Frontal cortex (tissue), 2 donors: Measurements from ENCODE around the genes NFX1, AQP3, UBAP2, FAM219A and PHF24.

DNA sequence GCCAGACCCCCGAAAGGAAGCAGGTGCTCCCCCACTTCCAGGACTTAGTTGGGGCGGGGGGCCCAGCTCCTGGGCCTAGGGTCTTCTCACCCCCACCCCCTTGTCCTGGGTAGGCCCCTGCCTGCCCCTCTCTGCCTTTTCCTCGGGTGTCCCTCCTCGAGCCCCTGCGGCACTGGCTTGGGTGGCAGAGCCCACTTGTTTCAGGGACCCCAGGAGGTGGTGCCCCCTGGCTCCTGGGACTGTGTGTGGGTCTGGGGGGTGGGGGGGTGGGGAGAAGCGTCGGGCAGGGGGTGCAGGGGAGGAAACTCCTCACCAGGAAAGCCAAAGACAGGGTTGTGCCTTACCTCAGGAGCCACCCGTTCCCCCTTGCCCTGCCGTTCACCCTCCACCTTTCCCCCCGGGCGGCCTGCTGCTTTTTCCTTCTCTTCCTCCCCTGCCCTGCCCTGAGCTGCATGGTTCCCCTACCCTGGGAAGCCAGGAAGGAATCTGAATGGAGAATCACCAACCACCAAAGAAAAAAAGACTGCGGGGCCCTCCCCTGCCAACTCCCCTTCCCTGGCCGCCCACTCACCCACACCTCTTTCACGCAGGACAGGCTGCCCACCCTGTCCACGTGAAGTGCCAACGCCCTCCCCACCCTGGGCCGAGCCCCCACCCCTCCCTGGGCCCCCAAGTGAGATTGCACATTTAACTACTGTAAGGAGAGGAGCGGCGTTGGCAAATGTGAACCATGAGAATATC is 915 bp upstream of the NFX1 start:
- RAMPAGE, long total RNA: no peak

DNA sequence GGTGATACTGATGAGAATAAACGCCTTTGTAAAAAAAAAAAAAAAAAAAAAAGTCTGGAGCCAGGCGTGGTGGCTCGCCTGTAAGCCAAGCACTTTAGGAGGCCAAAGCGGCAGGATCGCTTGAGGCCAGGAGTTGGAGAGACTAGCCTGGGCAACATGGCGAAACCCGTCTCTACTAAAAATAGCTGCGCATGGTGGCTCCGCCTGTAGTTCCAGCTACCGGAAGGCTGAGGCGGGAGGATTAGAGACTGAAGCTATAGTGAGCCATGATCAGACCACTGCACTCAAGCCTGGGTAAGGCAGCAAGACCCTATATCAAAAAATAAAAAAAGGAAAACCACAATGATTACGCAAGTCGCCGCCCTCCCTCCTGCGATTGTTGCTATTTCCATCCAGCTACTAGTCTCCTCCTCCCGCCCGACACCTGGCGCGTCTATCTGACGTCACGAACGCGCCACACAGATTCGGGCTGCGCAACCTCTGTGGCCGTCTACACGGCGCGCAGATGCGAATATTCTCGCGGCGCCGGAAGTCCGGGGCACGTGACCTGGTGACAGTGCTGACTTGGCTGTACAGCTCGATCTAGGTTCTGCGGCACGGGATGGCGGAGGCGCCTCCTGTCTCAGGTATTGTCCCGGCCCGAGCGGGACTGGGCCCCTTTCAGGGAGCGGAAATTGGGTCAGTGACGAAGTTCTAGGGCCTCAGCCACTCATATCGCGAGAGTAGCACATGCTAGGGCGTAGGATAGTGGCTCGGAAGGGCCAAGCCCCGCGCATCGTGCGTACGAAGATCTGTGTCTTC is at the start of gene NFX1:
TSS of gene NFX1 (plus strand) at position 545 of the 801 bp plus-strand sequence.
- RAMPAGE, long total RNA: no peak

DNA sequence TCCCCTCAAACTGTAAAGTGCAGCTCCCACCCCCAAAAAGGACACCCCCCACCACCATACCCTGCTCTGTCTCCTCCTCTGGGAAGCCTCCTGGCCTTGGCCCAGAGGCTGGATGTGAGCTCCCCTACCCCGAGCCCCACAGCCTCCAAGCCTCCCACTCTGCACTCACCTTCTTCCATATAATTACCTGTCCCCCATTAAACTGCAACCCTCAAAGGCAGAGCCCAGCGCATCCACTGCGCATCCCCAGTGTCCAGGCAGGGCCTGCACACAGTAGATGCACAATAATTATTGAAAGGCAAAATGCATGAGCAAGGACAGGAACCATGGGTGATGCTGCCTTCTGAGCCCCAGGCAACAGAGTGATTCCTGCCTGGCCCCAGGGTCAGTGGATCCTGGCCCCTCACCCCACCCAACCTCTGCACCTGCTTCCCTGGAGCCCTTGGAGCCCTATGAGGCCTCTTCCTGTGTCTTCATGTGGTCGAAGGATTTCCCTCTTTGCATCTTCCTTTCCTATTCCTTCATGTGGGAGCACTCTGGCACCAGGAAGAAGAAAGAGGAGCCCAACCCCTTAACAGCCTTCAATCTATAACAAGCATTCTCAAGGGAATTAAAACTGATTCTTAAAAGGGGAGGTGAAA is 18.5 kb downstream of the AQP7 start:
- RAMPAGE, long total RNA: no peak

GRCh38 chr9:33401059-33401876 is 1.1 kb downstream of the AQP7 start:
- RAMPAGE, long total RNA: no peak

GRCh38 chr9:33441527-33442566 is 5.5 kb downstream of the AQP3 start:
- RAMPAGE, long total RNA: no peak

DNA sequence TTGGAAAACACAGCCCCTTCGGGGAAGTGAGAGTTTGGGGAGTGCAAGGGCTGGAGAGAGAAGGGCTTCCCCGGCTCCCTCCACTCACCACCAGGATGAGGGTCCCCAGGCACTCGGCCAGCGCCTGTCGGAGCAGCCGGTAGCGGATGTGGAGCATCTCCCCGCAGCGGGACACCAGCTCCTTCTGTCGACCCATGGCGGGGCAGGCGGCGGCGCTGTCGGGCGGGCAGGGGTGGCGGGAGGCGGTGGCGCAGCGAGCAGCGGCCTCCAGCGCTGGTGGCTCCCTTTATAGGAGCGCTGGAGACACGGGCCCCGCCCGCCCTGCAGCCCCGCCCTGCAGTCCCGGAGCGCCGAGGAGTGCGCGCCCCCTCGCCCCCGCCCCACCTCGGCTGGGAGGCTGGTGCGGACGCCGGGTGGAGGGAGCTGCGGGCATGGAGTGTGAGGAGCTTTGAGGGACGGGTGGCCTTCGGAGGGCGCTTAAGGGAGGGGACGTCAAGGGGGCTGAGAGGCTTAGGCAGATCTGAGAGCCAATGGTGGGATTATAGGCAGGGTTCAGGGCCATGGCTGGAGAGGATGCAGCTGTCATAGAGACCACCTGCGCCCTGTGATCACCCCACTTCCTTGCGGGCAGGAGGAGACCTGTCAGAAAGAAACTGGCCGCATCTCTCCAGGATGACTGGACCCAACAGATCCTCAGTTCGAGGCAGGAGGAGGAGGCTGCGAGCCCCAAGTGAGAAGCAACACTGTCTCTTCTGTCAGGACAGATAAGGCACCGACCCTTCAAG is at the start of gene AQP3:
TSS of gene AQP3 (minus strand) at position 259 of the 785 bp plus-strand sequence.
- RAMPAGE, long total RNA: no peak

DNA sequence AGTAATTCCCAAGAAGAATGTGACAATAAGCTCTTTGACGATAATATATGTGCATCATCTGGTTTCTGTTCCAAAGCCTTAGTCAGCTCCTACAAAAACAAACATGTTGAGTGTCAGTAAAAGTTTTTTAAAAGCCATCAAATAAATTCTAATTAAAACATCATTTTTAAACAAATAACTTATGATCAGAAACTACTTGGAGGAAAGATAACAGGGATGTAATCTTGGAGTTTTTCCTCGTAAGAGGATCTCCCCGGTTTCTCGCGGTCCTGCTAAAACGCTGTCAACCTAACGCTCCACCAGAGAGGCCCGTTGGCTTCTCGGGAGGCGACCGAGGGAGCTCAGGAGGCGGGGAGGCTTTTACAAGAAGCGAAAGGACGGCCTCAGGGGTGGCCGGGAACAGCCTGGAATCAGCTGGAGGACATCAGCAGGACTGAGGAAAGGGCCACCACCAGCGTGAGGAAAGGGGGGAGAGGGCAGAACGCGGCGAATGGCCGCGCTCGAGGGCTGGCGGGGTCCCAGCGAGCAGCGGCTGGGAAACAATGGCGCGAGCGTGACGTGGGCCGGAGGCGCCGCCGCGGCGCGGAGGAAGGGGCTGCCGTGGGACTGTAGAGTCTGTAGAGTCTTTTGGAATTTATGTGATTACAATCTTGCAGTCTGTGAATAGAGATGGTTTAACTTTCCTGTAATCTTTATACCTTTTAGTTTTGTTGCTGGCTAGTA is 13.3 kb upstream of the ANKRD18B start:
- RAMPAGE, long total RNA: no peak

- RAMPAGE, long total RNA: no peak
Measured at GRCh38 chr9:33624041-33625015, 100.3 kb downstream of the ANKRD18B start.

DNA sequence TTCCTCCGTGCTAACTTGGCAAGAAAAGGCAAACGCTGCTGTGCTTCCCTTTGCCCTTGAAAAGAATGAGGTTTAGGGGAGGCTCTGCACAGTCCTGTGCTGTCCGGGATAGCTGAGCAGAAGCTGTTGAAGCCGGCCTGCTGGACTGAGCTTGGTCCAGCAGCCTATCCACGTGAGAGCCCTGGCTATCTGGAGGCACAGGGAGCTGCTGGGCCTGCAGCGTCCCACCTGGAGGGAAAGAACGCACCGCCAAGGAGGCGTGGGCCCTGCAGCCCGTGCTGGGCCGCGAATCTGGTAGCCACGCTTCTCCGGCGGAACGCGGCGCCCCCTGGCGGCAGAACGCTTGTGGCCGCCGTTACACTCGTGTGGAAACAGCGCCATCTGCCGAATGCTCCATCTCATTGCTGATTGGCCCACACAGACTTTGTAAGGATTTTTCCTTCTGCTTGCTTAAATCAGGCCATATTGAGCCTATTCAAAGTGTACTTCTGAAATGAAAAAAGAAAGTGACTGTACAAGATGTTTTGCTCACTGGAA is 73.4 kb upstream of the PRSS3 start:
- RAMPAGE, long total RNA: no peak

GRCh38 chr9:33918246-33918561 is 101.2 kb downstream of the UBE2R2 start:
- RAMPAGE, long total RNA: no peak

DNA sequence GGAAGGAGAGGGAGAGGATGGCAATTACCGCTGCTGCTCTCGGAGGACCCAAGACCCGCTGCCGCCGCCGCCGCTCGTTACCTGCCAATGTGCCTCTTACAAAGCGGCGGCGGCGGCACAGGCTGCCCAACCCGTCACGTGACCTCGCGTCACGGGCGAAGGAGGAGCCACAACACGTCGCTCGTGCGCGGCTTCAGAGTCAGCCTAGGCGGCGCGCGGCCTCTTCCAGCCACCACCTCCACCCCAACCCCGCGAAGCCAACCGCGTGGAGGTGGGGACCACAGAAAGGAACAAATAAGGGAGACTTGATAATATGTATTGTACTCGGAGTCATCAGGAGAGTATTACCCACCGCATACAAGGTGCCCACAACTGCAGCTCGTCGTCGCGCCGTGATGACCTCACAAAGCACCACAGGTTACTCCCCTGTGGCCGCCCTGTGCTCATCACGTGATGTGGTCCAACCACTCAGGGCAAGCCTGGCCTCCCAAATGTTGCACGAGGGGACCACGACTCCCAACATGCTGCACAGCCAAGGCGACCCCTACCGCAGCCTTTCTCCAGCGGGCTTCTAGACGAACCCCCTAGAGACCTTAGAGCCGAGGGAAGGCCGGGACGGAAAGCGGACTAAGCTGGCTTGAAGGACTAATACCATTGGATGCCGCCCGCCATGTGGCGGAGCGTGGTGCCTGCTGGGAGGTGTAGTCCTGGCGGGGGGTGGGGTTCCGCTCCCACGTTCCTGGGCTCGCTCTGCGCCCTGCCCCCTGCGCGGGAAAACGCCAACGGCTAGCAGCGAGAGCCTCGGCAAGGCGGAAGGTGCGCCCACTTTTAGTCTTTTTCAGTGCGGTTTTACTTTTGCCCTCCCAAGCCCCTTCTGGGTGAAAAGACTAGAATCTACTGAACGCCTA is at the start of gene UBAP2:
TSS of gene UBAP2 (minus strand) at position 91 of the 908 bp plus-strand sequence.
- RAMPAGE, long total RNA: no peak

DNA sequence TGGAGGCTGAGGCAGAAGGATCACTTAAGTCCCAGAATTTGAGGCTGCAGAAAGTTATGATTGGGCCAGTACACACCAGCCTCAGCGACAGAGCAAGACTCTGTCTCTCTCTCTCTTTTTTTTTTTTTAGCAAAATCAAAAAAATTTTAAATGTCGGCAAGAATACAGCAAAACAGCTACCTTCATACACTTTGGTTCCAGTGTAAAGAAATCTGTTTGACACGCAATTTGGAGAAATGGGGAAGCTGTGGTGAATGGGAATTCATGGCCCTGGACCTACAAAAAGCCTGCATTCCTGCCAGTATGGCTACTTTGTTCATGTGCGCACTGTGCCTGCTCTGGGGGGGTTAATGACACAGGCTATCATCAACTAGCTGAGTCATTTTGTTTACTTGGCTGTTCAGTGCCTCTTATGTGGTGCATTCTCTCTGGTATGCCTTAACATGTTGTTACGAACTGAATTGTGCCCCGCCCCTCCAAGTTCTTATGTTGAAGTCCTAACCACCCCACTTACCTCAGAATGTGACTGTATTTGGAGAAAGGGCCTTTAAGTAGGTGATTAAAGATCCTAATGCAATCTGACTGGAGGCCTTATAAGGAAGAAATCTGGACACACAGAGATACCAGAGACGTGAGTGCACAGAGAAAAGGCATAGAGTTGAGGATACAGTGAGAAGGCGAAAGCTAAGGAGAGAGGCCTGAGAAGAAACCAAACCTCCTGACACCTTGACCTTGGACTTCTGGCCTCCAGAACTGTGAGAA is 20.5 kb upstream of the UBAP1 start:
- RAMPAGE, long total RNA: no peak

- RAMPAGE, long total RNA: no peak
Measured at GRCh38 chr9:34256880-34257592, 72.0 kb downstream of the KIF24 start.

GRCh38 chr9:34452470-34453228 is 5.7 kb downstream of the FAM219A start:
- RAMPAGE, long total RNA: no peak

GRCh38 chr9:34458019-34459213 is at the start of gene FAM219A:
Gene FAM219A (minus strand): TSS chr9:34458570.
- RAMPAGE, long total RNA: no peak

DNA sequence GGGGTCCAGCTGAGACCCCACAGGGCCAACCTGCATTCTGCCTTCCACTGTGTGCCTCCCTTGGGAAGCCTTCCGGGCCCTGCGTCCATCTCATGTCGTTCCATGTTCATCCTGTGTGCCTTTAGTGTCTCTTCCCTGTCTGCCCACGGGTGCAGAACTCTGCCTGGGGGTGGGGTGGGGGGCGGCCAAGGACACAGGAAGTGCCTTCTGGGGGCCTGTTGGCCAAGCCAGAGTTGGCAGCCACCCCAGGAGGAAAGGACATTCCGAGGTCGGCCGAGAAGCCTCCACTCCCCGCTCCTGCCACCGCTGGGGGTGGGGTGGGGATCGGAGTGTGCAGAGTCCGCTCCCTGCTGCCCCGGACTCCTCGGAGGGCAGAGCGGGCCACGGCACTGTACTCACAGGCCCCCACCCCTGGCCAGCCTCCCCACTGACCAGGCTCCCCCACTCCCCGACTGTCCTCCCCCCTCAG is 30.0 kb downstream of the CNTFR start:
- RAMPAGE, long total RNA: no peak

DNA sequence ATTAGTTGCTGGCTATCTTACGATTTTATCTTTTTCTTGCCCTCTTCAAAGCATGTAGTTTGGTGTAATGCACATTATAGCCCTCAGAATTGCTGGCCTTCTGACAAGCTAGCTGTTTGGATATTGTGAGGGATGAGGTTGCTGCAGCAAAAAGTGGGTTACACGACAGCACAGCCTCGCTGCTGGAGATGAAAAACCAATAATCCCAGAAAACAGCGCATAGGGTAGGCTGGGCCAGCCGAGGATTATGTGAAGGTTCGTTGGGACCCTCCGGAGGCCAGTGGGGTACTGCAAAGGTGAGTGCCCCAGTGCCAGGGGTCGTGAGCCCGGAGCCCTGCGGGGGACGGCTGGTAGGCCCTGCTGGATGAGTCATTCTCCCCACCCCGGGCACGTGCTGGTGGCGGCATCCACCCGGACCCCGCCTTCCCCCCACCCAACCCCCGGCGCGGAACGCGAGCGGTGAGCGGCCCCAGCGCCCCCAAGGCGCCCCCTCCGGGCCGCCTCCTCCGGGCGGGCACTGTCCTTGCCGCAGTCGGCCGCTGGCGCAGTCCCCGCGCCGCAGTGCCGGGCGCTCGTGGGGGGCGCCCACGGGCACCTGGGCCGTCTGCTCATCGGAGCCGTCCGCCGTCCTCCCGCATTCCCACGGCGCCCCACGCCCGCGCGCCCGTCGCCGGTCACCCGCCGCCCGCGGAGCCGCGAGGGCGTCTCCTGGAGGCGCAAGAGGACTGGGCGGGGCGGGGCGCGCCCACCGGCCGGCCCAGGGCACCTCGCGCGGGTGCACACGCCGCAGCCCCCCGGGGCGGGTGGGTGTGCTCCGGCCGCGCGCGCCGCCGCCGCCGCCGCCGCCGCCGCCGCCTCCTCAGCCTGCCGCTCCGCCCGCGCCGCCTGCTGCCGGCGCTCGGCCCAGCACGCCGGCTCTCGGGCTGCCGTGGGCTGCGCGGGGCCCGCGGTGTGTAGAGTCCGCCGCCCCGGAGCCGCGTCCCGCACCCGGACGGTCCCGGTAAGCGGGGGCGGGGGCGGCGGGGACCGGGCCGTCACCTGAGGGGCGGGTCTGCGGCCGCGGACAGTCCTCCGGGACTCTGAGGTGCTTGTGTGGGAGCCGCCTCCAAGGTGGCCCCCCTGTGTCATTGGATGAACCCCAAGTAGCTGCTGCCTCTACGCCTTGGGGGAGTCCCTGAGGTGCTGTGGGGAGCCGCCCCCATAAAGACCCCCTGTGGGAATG is at the start of gene PHF24:
TSS of gene PHF24 (plus strand) at position 884 of the 1,222 bp plus-strand sequence.
- RAMPAGE, long total RNA: no peak

- RAMPAGE, long total RNA: no peak
Measured at GRCh38 chr9:34991015-34992231, 1.9 kb downstream of the DNAJB5 start.

DNA sequence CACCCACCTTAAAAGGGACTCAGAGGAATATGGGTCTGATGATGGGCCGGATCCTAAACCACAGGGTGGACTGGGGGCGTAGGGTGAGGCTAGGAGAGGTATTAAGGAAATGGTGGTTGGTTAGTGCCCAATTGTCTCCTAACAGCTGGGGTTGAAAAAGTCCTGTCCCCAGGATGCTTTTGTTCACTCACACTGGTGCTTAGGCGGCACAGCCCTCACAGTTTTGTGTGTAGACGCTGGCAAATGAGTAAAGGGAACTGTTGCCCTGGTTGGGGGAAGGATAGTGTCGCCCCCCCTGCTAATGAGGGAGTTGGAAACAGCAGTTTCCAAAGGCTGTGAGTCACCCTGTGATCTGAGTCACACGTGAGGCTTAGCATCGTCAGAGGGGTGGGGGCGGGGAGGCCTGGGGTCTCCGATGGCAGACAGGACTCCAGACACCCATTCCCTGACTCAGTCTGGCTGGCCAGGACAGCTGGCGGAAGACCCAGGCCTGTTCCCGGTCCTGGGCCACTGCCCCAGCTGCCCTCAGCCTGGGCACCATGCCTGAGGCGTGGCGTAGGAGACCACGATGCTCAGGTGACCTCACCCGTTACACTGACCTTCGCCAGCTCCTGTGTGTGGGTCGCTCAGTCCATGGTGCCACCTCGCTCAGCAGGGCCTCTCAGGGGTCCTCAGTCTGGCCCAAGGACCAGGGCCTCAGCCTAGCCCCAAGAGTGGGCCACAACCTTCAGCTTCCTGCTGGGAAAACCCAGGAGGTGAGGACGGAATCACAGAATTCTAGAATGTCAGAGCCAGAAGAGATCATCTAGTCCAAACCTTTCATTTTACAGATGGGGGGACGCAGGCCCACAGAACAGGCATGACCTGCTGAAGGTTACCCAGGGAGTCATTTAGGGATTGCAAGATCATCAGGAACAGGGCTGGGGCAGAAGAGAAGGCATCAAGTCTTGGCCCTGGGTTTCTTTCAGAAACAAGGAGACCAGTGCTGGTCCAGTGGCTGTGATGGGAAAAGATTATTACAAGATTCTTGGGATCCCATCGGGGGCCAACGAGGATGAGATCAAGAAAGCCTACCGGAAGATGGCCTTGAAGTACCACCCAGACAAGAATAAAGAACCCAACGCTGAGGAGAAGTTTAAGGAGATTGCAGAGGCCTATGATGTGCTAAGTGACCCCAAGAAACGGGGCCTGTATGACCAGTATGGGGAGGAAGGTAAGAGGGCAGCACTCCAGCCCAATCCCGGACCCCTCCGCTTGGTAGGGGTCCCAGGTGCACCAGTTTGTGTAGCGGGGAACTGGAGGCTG is 3.1 kb downstream of the DNAJB5 start:
- RAMPAGE, long total RNA: no peak

- RAMPAGE, long total RNA: no peak
Measured at GRCh38 chr9:35089005-35089626, 7.3 kb downstream of the PIGO start.